ENCODE results near the genes KLHL34, DDX53, ACOT9, POLA1 and MAGEB6.

DNA sequence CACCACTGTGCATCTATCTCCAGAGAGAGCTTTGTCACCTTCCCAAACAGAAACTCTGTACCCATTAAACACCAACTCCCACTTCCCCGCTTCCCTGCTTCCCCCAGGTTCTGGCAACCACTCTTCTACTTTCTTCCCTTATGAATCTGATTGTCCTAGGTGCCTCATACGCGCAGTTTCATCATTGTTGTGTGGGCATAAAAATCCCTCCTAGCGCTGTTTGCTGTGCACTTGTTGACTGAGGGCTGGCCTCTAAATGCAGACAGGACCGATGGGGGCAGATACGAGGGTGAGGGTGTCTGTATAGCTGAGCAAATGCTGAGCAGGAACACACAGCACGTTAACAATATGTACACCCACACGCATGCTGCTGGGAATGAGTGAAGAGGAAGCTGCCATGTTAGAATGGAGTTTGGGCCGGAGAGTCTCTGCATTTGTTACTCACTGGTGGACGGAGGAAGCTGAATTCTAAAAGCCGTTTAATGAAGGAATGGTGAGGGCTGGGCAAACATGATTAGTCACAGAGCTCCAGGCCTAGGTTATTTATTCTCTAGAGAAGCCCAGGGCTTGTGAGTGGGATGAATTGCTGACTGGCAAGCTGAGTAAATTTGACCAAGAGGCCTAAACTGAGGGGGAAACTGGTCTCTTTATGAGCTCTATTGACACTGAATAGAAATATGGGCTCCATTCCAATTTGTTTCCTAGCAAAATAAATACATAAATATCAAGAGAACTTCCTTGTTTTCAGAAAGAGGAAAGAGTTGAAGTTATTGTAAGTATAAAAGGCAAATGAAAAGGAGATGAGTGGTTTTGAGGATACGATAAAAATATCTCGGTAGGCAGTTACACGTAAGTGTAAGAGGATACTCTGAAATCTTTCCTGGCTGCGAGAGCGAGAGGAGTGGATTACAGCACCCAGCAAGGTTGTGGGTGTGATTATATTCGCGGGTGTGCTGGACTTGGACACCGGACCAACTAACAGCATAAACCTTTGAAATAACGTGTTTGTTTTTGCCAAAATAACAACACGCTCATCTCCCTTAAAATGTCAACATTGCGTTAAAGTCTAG lies 95.9 kb upstream of the RPS6KA3 start:
- PRO-cap = no peak
- RAMPAGE, long total RNA, 2 experiments = no peak in any of the 2 experiments

GRCh38 chrX:21655678-21656256 lies 2.4 kb downstream of the KLHL34 start:
- PRO-cap = no peak
- RAMPAGE, long total RNA, 2 experiments = no peak in any of the 2 experiments

GRCh38 chrX:21658000-21658771 lies at the start of gene KLHL34:
TSS of gene KLHL34 (minus strand) at chrX:21658330.
- PRO-cap = bidirectional peak, plus-strand start at chrX:21658529, minus-strand start at chrX:21658330
- RAMPAGE, long total RNA, 2 experiments = no peak in any of the 2 experiments

DNA sequence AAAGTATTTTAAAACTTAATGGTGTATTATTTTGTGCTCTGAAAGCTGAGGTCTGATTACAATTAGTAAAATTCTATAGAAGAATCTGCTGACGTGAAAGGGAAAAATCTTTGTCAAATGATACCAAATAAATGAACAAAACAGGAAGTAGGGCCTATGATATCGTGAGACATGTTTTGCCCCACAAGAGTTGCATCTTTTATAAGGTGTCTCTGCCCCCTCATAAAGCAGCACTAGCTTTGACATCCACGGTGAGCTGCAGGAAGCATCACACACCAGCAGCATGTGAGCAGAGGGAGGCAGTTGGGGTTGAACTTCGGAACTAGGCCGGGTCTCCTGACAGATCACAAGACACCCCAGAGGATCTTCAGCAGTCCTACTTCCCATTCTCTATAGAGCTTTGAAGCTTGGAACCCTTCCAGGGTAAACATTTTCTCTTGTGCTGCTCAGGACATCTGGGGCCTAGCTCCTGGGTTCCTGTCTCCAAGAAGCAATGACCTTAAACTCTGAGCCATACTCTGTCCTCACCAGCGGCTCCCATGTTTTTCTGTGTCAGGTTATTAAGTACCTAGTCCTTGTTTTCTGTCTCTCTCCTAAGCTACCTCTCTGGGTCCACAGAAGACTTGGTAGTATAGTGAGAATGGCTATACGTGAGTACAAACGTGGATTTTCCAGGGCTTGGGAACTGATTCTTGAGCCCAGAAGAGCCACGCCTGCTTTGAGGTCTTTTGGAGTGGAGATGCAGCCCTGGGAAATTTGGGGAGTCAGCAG lies 27.5 kb downstream of the YY2 start:
- PRO-cap = no peak
- RAMPAGE, long total RNA, 2 experiments = no peak in any of the 2 experiments

DNA sequence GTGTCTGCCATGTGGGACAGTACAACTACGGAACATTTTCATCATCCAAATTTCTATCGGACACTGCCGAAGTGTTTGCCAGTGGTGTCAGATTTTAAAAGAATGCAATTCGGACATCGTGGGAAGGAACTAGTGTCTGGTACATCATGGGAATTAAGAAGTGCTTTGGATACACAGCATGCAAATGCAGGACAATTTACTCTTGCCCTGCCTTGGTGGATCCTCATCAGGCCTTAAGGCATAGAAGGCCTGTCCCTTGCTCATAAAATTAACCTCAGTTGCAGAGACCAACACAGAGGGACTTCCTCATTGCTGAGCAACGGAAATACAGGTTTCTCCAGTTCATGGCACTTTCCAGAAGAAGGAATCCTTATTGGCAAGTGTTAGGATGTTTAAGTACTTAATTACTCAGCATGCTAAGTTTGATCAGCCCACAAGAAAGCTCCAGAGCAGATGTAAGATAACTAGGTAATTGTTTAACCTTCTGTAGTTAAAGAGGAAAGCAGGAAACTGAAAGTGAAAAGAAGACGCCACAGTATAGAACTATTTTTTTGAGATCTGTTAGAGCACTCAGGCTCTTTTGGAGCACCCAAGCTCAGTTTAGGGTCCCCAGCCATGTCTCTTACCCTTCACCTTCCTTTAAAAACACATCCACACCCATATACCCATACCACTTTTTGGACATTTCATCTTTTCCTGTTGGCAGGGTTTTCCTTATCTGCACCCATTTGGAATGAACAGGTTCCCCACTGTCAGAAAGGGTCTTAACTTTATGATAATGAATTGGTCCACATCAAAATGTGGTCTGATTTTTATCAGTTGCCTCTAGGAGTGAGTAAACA lies 33.5 kb downstream of the SMS start:
- PRO-cap = no peak
- RAMPAGE, long total RNA, 2 experiments = no peak in any of the 2 experiments

DNA sequence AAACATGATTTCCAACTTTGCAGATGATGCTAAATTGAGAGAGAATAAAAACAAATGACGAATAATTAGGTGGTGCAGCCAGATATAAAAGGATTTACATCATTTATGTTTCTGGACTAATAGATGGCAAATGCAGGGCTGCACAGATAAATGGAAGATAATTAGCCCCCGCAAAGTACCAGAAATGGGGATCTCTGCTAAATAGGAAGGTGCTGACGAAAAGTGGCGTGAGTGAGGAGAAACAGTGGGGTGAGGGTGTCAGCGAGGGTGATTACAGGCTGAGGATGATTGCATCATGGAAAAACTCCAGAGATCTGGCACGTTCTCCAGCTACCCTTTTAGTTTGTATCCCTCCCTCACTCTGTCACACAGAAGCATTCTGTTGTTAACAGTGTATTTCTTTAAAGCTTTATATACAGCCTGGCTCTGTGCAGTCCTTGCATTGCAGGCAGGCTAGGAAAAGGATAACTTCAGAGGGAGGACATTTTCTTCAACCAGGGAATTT lies 309.7 kb upstream of the DDX53 start:
- PRO-cap = no peak
- RAMPAGE, long total RNA, 2 experiments = no peak in any of the 2 experiments

GRCh38 chrX:22999448-23000052 lies at the start of gene DDX53:
TSS of gene DDX53 (plus strand) at chrX:22999960.
- PRO-cap = no peak
- RAMPAGE, long total RNA, 2 experiments = no peak in any of the 2 experiments

GRCh38 chrX:23333056-23333878 lies 1.4 kb upstream of the PTCHD1 start:
- PRO-cap = no peak
- RAMPAGE, long total RNA, 2 experiments = no peak in any of the 2 experiments

DNA sequence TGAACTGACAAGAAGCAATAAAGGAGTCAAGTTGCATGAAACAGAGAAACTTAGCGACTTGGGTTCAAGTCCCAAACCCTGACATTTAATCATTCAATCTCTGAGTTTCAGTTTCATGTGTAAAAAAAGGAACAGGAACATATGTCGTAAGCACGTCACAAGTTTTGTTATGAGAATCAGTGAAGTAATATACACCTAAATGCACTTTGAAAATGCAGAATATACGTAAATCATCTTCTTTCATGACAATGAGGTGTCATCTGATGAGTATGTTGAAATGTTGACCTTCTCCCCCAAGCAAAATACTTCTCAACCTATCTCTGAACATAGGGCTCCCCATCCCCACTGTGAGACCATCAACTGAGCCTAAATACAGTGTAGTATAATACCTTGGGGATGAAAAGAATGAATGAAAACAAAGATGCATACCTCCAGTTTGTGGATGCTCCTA lies 10.3 kb downstream of the ACOT9 start:
- PRO-cap = no peak
- RAMPAGE, long total RNA, 2 experiments = no peak in any of the 2 experiments

DNA sequence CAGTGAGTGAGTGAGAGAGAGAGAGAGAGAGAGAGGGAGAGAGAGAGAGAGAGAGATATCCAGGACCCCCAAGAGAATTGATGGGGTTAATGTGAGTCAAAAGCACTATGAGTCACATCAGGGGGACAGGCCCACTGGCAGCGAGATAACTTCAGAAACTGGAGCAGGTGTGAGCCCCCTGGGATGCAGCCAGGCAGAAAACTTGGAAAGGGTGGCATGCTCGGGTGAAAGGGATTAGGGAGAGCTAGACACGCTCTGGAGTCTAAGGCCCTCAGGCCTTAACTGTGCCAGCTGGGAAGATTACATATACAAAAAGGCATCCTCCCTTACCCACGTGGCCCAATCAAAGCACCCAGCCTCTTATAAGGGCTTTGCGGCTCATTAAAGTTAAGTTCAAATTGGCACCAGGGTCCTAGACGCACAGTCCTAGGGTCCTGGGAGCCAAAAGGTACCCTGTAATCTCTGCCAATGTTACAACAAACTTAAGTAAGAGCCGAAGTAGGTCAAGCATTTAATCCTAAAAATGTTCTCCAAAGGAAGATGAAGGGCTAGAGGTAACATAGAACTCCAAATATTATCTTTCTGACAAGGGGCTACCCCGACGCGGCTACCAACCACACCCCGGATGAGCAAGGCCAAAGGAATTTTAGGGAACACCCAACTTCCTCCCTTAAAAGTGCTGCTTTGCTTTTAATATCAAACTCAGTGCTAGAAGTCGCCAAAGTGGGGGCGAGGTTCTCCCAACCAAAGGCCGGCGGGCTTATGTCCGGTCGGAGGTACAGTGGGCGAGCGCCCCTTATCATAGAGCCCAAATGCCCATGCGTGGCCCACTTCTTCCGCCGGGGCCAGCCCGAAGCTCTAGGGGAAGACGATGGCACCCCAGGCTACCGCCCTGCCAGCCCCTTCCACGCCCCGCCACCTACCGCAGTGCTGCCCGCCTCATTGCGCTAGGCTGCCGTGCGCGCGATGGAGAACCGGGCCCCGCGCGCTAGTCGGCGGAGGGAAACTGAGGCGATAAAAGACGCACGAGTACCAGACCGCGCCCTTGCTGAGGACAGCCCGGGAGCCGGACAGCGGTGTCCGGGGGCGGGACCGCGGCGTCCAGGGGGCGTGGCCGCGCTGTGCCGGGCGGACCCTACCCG lies at the start of gene ACOT9:
TSS of gene ACOT9 (minus strand) at position 1,075 of the 1,142 bp plus-strand sequence.
- PRO-cap = bidirectional peak, plus-strand start at position 390 of the sequence, minus-strand start at position 284 of the sequence; bidirectional peak, plus-strand start at position 699 of the sequence, minus-strand start at position 576 of the sequence; bidirectional peak, plus-strand start outside the sequence, minus-strand start at position 1,008 of the sequence
- RAMPAGE, long total RNA, 2 experiments = start-site peak on the minus strand in 2 of 2 experiments, centred at positions 1,057 to 1,058 of the sequence, 599 to 2,387 reads per replicate

GRCh38 chrX:23804522-23804822 lies 21.5 kb downstream of the SAT1 start:
- PRO-cap = no peak
- RAMPAGE, long total RNA, 2 experiments = no peak in any of the 2 experiments

DNA sequence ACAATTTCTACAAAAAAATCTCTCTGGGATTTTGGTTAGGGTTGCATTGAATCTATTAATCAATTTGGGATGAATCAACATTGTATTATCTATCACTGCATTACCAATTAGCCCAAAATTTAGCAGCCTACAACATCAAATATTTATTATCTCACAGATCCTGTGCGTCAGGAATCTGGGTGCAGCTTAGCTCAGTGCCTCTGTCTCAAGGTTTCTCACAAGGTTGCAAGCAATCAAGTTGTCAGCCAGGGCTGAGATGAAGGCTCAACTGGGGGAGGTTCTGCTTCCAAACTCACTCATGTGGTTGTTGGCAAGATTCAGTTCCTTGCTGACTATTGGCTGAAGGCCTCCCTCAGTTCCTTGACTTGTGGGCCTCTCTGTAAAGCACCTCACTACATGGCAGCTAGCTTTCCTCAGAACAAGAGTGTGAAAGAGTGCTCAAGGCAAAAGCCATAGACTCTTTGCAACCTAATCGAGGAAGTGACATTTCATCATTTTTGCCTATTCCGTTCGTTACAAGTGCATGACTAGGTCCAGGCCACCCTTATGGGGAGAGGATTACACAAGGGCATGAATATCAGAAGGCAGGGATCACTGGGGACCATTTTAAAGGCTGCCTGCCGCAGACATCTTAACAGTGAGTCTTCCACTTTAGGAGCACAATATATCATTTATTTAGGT lies 51.9 kb downstream of the CXorf58 start:
- PRO-cap = no peak
- RAMPAGE, long total RNA, 2 experiments = no peak in any of the 2 experiments

DNA sequence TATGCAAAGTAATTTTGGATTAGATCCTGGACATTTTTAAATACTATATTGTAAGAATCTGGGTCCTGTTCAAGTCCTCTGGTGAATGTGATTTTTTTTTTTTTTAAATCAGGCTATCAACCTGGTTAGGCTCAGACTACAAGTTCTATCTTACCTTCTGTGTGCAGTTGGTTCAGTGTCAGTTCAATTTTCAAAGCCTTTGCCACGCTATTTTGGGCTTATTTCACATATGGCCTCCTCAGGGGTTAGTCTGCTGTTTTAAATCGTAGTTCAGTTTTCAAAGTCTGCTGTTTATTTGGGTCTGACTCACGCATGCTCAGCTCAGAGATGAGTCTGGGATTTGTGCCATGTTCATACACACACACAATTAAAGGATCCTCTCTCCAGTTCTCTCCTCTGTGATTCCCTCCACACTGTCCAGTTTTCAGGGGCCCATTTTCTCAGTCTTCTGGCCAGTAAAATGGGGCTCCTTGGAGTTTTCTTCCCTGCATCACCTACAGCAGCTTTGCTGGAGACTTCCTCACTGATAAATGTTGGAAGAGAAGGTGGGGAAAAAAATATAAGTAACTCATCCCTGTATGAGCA lies 32.3 kb upstream of the ZFX start:
- PRO-cap = no peak
- RAMPAGE, long total RNA, 2 experiments = no peak in any of the 2 experiments

GRCh38 chrX:24395785-24396181 lies 35.3 kb downstream of the SUPT20HL1 start:
- PRO-cap = no peak
- RAMPAGE, long total RNA, 2 experiments = no peak in any of the 2 experiments

- PRO-cap = no peak
- RAMPAGE, long total RNA, 2 experiments = no peak in any of the 2 experiments
These were observed 10.2 kb downstream of the PDK3 start for GRCh38 chrX:24475053-24475894.

DNA sequence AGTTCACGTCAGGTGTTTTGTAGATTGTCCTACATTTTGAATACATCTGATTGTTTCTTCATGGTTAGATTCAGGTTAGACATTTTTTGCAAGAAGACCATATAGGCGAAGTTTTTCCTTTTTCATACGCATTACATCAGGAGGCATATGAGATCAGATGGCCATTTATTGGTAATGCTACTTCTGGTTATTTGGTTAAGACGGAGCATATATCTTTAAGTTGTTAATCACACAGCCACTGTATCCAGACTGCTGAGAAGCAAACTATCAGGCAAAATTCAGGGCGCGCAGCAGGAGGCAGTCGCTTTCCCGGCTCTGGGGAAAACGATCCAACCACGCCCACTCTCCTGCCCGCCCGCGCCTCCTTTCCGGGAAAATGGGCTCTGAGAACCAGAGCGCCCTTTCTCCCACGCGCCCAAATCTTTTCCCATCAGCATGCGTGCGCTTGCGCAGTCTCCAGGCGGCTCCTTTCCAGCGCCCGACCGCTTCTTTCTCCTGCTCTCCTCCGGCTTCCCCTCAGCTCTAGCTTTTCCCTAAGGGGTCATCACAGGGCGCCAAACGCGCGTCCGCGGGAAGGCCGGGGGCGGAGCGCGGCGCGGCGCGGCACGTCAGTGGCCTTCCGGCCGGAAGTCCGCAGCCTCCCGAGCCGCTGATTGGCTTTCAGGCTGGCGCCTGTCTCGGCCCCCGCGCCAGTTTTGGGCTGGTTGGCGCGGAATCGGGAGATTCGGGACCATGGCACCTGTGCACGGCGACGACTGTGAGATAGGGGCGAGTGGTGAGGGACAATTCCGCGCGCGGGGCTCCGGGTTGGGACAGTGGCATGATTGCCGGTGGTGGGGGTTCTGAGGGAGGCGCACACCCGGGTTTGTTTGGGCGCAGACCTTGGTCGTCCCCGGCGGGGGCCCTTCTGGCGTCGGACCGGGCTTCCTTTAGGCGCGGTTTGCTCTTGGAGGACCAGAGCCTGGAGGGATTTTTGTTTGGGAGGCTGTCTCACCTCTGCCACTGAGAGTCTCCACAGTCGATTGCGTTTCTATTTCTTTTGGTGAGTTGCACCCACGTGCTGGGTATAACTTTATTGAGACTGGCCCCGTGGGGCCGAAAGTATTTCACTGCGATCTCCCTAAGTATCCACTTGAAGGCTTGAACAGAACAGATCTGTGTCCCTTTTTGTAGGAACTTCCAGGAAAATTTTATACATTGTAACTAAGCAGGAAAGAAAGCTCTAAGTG lies at the start of gene POLA1:
TSS of gene POLA1 (plus strand) at position 689 of the 1,229 bp plus-strand sequence.
- PRO-cap = bidirectional peak, plus-strand start at position 692 of the sequence, minus-strand start at position 524 of the sequence
- RAMPAGE, long total RNA, 2 experiments = start-site peak on the plus strand in 2 of 2 experiments, centred at positions 700 to 707 of the sequence, 66 to 71 reads per replicate

GRCh38 chrX:24739255-24739635 lies 45.5 kb downstream of the POLA1 start:
- PRO-cap = no peak
- RAMPAGE, long total RNA, 2 experiments = no peak in any of the 2 experiments

GRCh38 chrX:25002155-25002729 lies 13.5 kb downstream of the ARX start:
- PRO-cap = no peak
- RAMPAGE, long total RNA, 2 experiments = no peak in any of the 2 experiments

DNA sequence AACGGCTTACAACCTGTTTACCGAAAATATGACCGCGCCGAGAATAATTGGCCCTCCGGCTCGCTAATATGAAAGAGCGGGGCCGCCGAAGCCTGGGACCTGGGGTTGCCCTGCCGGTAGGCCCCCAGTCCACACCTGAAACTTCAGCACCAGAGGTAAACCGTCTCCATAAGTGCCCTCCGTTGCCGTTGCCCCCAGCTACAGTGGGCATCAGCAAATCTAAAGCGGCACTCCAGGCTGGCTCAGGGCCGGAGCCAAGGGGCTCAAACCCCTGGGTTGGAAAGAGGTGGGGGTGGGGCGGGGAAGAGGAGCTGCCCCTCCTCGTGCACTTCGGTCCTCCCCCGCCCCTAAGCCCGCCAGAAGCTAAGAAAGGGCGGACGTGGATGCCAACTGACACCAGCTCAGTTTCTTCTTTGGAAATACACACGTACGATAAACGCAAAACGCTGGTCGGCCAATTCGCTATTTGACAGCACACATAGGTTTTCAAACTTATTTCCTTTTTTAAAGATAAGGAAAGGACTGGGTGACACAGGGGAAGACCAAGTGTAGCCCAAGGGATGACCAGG lies 4.6 kb downstream of the ARX start:
- PRO-cap = no peak
- RAMPAGE, long total RNA, 2 experiments = no peak in any of the 2 experiments

DNA sequence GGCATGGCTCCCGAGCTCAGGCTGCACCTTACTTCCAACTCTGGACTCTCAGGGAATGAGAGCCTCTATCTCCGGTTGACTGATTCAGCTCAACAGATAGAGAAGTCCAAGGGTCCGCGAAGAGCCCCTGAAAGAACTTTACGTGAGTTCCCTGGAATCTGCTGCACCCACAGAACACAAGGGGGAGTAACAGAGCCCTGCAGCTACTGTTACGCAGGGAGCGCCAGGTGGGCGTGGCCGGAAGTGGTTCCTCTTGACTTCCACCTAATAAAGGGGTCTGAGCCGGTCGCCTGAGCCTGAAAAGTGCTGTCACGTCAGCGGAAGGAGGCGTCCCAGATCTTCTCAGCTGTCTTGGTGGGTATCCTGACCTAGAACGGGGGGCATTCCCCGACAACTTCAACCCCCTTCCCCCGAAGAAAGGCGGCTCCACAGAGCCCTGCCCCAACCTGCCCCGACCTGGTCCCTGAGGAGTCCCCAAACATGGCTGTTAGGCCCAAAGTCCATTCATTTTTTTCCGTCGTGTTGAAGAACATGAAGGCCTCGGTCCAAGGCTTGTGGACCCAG lies at the start of gene MAGEB6:
TSS of gene MAGEB6 (plus strand) at position 267 of the 564 bp plus-strand sequence.
- PRO-cap = no peak
- RAMPAGE, long total RNA, 2 experiments = no peak in any of the 2 experiments

Measured in right atrium auricular region (tissue), 2 donors.